Endothelial cell (in vitro differentiated cells): Measurements from ENCODE around the gene PRDM1.

DNA sequence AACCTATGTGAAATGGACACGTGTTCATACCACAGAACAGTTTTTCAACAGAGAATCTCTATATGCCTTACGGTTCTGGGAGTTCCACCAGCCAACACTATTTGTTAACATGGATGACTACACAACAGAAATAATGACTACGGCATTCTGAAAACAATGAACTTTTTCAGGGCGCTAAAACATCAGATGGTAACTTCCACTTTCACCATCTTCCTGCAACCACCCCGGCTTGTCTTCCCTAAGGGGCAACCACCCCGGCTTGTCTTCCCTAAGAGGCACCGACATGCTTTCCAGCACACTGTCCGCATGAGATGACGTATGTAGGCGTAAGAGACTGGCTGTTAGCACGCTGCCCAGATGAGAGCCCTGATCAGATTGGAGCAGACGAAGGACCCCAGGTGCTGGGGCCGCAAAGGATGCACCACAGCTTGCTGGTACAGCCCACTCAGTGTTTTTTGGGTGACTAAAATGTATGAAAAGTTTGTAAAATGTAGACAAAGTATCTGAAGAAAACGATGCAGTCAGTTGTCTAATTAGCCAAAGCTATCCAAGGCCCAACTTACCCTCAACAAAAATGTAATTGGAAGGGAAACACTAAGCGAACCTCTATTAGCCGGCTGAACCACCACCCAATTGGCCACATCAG is 29.3 kb downstream of the ASCC3 start:
- PRO-cap, result no peak

GRCh38 chr6:104767326-104768253 is 92.1 kb downstream of the HACE1 start:
- PRO-cap, result no peak

GRCh38 chr6:104940070-104940793 is 16.7 kb upstream of the LIN28B start:
- PRO-cap, result bidirectional peak, plus-strand start at chr6:104940730, minus-strand start at chr6:104940434

- PRO-cap, result bidirectional peak, plus-strand start at chr6:104955963, minus-strand start at chr6:104955675
Observed at GRCh38 chr6:104955861-104956060, 1.1 kb upstream of the LIN28B start.

DNA sequence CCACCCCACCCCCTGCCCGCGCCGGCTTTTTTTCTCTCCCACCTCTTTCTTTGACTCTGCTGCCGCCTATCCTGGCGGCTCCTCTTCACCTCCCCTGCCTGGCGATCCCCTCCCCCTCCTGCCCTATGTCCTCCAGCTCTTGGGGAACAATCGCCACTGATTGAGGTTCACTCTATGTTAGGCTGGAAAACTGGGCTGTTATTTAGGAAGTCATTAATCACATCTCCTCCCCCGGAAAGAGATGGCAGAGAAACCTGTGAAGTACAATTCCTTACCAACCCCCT is 836 bp upstream of the LIN28B start:
- PRO-cap, result bidirectional peak, plus-strand start at position 156 of the sequence, minus-strand start at position 58 of the sequence

DNA sequence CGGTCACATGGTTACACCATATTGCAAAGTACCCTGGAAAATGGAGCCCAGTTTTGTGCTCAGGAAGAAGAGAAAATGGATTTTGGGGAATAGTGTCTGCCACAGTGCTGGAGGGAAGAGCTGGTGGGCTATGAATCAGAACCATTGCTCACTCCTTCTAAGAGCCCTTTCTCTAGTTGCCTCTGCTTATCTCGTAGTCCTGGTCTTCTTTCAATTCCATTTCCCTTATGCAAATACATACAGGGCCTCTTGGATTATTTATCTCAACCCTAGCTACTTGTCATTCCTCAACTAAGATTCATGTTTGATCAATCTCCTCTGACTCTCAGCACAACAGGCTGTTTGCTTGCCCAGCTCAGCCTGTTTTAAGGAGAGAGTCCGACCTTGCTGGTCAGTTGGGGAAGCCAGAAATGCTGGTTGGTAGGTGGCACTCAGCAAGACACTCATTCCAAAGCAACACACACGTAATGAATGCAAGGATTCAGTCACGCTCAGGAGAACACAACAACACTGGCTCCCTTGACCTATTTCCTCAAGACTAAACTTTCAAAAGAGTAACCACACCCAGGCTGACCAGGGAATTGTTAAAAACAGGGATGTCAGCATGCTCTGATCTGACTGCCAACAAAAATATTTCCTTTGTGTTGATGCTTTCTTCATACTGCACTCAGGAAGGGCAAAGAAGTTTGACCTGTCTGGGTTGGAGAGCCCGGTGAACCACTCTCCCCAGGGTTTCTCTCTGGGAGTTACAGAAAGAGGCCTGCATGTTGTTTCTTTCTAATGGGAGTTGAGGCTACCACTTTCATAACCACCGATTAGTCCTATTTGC is 25.4 kb upstream of the PREP start:
- PRO-cap, result no peak

GRCh38 chr6:105484642-105485034 is 81.8 kb upstream of the PREP start:
- PRO-cap, result no peak

- PRO-cap, result no peak
Observed at GRCh38 chr6:105601361-105602014, 198.6 kb upstream of the PREP start.

DNA sequence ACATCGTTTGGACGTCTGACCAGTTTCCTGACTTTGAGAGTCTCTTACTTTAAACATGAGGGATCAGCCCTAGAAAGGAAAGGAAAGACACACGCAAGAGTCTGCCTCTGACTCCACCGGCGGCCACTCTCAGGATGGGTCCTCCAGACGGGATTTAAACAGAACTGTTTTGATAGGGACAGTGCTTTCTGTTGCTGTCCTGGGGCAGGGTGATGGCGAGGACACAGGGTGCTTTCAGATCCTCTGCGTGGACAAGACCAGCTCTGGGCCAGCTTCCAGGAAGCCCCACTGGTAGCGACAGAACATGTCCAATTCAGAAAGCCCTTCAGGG is 206.8 kb upstream of the PREP start:
- PRO-cap, result no peak

DNA sequence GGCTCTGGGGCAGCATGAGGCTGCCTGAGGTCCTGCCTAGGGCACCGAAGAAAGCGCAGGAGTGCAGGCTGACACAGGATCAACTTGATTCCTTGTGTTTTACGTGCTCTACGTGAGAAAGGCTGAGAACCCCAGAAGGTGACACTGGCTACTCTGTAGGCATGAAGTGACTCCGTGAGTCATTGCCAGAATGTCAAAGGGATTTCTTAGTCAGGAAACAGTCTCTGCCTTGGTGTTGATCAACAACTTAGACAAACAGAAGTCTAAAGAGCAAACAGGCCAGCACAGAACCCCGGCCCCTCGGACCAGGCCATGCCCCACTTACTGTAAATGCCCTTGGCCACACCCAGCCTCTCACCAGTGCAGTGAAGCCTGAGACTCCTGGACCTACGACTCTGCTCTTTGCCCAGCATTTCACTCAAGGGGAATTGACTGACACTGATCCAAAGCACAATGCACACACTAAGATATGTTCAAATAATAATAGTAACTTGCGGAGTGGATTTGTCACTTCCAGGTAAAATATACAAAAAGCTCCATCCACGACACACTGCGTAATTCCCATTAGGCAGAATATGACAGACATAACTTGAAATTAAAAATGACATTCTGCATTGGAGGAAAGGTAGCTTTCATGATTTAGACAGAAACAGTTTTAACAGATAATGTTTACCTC is 289.9 kb upstream of the PRDM1 start:
- PRO-cap, result no peak

DNA sequence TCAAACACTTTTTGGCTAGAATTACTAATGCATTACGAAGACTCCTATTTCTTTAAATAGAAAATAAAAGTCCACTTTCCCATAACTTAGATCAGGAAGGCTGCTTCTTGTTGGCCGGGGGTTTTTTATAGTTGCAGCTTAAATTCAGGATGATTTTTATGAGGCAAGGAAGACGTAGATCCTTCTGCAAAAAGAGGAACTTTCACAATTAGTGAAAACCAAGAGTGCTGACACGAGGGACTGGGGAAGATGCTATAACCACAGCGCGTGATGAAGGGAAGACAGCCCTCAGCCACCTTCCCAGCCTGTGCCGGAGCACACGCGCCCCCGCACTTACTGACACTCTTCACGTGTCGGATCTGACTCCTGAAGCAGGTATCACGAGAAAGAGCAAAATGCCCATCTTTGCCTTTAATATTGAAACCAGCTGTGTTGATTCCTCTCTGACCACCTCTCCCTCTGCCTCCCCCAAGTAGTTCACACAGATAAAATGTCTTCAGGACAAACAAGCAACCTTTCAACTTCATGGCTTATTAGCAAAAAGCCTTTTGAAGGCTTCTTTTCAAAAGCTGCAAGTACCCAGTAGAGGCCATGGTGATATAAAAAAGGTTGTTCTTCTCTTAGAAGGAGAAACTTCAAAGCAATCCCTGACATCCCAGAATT is 205.9 kb upstream of the PRDM1 start:
- PRO-cap, result no peak

- PRO-cap, result bidirectional peak, plus-strand start at chr6:106086168, minus-strand start at chr6:106086102; bidirectional peak, plus-strand start at chr6:106086373, minus-strand start at chr6:106086520
Observed at GRCh38 chr6:106085734-106086732, at the start of gene PRDM1. PRDM1 (plus strand) TSS chr6:106086336.

DNA sequence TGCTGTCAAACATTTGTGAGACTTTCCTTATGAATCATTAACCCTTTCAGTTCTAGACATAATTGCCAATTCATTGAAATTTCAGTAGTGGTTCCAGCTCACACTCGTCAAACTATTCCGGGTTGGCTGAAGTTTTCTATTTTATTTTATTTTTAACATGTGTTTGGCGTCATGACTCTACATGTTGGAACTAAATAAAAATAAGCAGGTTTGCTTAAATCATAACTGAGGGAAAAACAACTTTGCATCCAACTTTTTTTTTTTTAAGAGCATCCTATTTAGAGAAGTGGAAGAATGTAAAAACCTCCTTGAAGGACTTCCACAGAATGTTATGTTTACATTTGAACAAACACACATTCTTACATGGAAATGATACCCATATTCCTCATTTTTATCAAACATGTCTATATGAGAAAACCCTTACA is 609 bp downstream of the PRDM1 start:
- PRO-cap, result no peak

GRCh38 chr6:106245943-106246339 is 79.6 kb downstream of the ATG5 start:
- PRO-cap, result no peak

- PRO-cap, result no peak
Observed at GRCh38 chr6:106544531-106545017, 84.7 kb downstream of the RTN4IP1 start.

DNA sequence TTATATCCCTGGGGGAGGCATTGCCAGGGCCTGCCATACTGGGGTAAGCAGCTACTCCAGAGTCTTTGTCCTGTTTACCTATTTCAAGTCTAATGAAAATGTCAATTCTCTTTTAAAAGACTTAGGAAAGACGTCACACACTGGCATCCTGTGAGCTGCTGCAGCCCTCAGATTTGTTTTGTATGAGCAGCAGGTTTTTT is 85.8 kb downstream of the QRSL1 start:
- PRO-cap, result unidirectional peak, minus-strand start at position 67 of the sequence

- PRO-cap, result no peak
Observed at GRCh38 chr6:106715829-106716371, 86.5 kb downstream of the QRSL1 start.

GRCh38 chr6:106724707-106725313 is 95.4 kb downstream of the QRSL1 start:
- PRO-cap, result no peak

- PRO-cap, result no peak
Observed at GRCh38 chr6:106908155-106908952, 66.2 kb downstream of the CD24 start.

DNA sequence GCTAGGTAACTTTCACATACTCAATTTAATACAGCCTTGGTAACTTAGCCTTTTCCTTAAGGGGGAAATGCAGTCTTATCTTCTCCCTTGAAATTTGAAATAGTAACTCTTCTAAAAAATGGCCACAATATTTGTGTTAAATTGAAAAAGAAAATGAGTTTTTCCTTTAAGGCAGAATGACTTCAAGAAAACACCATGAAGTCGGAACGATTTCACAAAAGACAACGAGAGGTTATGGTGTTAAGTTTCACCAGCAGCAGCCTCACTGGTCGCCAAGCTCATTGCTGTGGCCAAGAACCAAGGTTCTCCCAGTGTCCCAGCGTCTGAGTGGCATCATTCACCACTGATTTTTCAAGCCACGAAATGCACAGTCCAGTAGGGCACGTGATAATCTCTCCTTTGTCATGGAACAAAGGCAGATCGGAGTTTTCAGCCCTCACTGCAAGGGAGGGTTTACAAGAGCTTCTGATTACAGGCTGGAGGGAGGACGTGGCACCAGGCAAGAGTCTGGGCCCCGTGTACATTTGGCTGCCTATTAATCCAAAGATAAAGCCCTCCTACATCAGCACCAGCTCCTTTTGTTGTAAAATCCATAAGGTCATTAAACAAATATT is 2.1 kb downstream of the CD24 start:
- PRO-cap, result bidirectional peak, plus-strand start at position 458 of the sequence, minus-strand start at position 345 of the sequence